ENCODE measurements around a stretch of chr10.

GRCh38 chr10:31761236-31761626, 167.4 kb downstream of the ARHGAP12 start:
- PRO-cap, result no peak
- RAMPAGE, long total RNA, result no peak

GRCh38 chr10:31876837-31877496, 51.7 kb downstream of the ARHGAP12 start:
- PRO-cap, result no peak
- RAMPAGE, long total RNA, result no peak

- PRO-cap, result unidirectional peak, minus-strand start at chr10:31929372
- RAMPAGE, long total RNA, result no peak
These were observed 748 bp upstream of the ARHGAP12 start for GRCh38 chr10:31929001-31930156.

- PRO-cap, result no peak
- RAMPAGE, long total RNA, result no peak
These were observed 34.0 kb upstream of the ARHGAP12 start for GRCh38 chr10:31962465-31963214.

- PRO-cap, result no peak
- RAMPAGE, long total RNA, result no peak
These were observed 3.2 kb upstream of the KIF5B start for GRCh38 chr10:32059505-32059798.

- PRO-cap, result bidirectional peak, plus-strand start at chr10:32346715, minus-strand start at chr10:32346277
- RAMPAGE, long total RNA, result no peak
These were observed 861 bp downstream of the EPC1 start for GRCh38 chr10:32345834-32346759.

- PRO-cap, result bidirectional peak, plus-strand start at chr10:32379476, minus-strand start at chr10:32379492; bidirectional peak, plus-strand start at chr10:32379796, minus-strand start at chr10:32379728
- RAMPAGE, long total RNA, result no peak
These were observed 32.5 kb upstream of the EPC1 start for GRCh38 chr10:32379322-32379948.

- PRO-cap, result no peak
- RAMPAGE, long total RNA, result no peak
These were observed 114.0 kb downstream of the CCDC7 start for GRCh38 chr10:32559708-32560478.

GRCh38 chr10:32938461-32939073, 19.5 kb downstream of the ITGB1 start:
- PRO-cap, result no peak
- RAMPAGE, long total RNA, result no peak

- PRO-cap, result no peak
- RAMPAGE, long total RNA, result no peak
These were observed 14.0 kb downstream of the ITGB1 start for GRCh38 chr10:32944002-32944424.

- PRO-cap, result bidirectional peak, plus-strand start at chr10:32957386, minus-strand start at chr10:32957345; bidirectional peak, plus-strand start at chr10:32957620, minus-strand start at chr10:32957532
- RAMPAGE, long total RNA, result no peak
These were observed 747 bp downstream of the ITGB1 start for GRCh38 chr10:32957148-32957818.

GRCh38 chr10:32957819-32957984, 328 bp downstream of the ITGB1 start:
- PRO-cap, result bidirectional peak, plus-strand start at chr10:32958069, minus-strand start at chr10:32957961
- RAMPAGE, long total RNA, result no peak

DNA sequence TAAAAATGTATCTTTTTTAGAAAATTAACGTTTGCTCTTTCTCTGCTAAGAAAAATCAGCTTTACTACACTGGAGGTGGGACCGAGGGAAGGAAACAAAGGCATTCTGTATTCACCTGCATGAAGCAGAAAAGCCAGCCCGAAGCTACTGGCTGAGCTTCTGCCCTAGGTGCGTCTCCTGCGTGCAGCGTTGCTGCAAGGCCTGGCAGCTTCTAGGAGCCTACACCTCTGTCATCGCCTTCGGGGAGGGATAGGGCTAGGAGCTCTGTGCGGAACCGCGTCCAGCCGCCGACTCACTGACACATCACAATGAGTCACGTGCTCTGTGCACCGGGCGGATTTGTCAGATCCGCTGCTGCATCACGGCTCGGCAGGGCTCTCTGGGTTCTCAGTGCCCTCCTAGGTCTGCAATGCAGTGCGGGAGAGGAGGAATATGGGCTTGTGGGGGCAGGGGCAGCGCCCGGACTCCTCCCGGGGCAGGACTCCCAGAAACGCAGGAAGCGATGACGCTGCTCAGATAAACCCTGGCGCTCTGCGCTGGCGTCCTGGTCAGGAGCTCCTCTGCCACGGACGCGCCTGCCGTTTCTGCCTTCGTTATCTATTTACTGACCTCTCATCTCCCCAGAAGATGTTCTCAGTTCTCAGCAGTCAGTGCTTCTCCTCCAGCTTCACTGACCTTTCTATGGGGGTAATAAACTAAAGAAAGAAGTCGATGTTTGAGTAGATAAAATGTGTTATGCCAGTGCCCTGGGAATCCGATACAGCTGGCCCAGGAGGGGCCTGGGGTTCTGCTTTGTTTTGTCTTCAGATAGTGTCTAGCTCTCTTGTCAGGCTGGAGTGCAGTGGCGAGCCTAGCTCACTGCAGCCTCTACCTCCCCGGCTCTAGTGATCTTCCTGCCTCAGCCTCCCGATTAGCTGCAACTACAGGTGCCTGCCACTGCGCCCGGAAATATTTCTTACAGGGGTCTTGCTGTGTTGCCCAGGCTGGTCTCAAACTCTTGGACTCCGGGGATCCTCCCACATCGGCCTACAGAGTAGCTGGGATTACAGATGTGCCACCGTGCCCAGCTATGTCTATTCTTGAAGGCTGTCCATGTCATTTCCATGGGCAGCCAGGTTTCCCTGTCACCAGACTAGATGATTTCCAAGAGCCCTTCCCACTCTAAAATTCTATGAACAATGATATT, 22.7 kb upstream of the ITGB1 start:
- PRO-cap, result bidirectional peak, plus-strand start at position 345 of the sequence, minus-strand start at position 294 of the sequence
- RAMPAGE, long total RNA, result no peak

DNA sequence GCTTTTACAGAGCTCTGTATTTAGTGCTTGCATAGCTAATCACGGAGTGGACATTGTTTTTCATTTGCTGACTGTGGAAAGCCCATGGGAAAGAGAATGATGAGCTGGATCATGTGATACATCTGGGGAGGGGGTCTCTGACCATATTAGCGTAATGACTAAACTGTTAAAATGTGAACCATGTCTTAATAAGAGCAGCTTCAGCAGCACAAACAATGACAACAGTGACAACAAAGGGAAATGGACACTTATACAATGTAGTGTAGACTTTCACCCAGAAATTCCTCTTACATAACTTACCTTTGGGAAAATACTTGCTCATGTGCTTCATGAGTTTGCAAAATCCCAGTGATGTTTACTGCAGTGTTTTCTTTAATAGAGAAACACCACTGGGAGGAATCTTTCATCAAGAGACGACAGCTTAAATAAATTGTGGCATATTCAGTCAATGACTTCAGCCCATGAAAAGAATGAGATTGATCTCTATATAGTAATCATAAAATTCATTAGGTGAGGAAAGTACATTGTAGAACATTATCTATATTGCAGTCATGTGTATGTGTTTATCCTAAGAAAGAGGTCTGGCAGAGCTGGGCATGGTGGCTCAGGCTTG, 44.1 kb upstream of the ITGB1 start:
- PRO-cap, result no peak
- RAMPAGE, long total RNA, result no peak

- PRO-cap, result no peak
- RAMPAGE, long total RNA, result no peak
These were observed 184.4 kb upstream of the ITGB1 start for GRCh38 chr10:33142405-33142911.

GRCh38 chr10:33249639-33249957, 84.9 kb downstream of the NRP1 start:
- PRO-cap, result no peak
- RAMPAGE, long total RNA, result no peak

GRCh38 chr10:33291130-33291650, 43.3 kb downstream of the NRP1 start:
- PRO-cap, result no peak
- RAMPAGE, long total RNA, result no peak

DNA sequence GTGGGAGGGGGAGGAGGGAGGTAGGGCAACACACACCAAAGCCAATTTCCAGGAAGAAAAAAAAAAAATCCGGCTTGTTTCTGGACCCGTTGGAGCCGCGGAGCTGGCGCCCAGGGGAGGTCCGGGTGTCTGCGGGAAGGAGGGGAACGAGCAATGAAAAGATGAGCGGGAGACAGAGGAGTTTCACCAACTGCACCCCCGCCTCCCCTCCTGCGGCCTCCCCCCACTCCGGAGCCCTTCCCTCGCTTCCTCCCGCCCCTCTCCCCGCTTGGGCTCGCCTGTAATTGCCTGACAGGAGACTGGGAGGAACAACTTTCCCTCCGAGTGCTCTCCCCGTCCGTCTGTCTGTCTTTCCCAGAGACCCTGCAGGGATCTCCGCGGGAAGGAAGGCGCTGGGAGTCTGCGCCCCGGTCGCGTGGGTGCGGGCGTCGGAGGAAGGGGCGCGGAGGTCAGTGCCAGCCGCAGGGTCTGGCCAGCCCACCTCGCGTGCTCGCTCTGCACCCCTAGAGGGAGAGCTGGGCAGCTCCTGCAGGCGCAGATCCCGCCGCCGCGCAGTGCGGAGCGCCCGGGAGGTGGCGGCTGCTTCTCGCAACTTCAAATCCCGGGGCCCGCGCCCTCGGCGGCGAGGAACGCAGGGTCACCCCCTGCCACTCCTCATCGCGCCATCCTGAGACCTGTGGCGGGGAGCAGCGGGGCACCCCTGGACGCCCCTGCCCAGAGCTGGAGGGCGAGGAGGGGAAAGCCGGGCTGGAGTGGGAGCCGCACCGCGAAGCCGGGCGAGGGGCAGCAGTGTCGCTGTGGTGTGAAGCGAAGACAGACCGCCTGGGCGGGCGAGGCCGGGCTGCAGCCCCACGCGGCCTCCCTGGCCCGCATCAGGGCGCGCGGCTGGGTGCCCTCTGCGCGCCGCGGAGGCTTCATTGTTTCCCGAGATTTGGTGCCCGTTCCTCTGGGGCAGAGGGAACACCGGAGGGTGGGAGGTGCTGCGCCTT, 539 bp upstream of the NRP1 start:
- PRO-cap, result bidirectional peak, plus-strand start at position 302 of the sequence, minus-strand start at position 158 of the sequence; bidirectional peak, plus-strand start at position 535 of the sequence, minus-strand start at position 488 of the sequence
- RAMPAGE, long total RNA, result no peak

DNA sequence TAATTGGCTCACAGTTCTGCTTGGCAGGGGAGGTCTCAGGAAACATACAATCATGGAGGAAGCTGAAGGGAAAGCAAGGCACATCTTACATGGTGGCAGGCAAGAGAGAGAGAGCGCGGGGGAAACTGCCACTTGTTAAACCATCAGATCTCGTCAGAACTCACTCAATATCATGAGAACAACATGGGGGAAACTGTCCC, 344.2 kb upstream of the NRP1 start:
- PRO-cap, result no peak
- RAMPAGE, long total RNA, result no peak

- PRO-cap, result no peak
- RAMPAGE, long total RNA, result no peak
These were observed 614.5 kb downstream of the PARD3 start for GRCh38 chr10:34200596-34201069.

Measured in GM23338 (cell line).